Colonic mucosa (tissue), 1 donor: ENCODE measurements around the genes RHAG, DEFB112 and TRAM2.

- PRO-cap, result no peak
Observed at GRCh38 chr6:49636660-49637098, at the start of gene RHAG. RHAG (minus strand) TSS chr6:49636839.

GRCh38 chr6:49728622-49729184 lies 15.4 kb upstream of the CRISP2 start:
- PRO-cap, result no peak

GRCh38 chr6:49766613-49767315 lies 20.3 kb downstream of the PGK2 start:
- PRO-cap, result no peak

- PRO-cap, result no peak
Observed at GRCh38 chr6:50049832-50050313, at the start of gene DEFB112. DEFB112 (minus strand) TSS chr6:50049929.

DNA sequence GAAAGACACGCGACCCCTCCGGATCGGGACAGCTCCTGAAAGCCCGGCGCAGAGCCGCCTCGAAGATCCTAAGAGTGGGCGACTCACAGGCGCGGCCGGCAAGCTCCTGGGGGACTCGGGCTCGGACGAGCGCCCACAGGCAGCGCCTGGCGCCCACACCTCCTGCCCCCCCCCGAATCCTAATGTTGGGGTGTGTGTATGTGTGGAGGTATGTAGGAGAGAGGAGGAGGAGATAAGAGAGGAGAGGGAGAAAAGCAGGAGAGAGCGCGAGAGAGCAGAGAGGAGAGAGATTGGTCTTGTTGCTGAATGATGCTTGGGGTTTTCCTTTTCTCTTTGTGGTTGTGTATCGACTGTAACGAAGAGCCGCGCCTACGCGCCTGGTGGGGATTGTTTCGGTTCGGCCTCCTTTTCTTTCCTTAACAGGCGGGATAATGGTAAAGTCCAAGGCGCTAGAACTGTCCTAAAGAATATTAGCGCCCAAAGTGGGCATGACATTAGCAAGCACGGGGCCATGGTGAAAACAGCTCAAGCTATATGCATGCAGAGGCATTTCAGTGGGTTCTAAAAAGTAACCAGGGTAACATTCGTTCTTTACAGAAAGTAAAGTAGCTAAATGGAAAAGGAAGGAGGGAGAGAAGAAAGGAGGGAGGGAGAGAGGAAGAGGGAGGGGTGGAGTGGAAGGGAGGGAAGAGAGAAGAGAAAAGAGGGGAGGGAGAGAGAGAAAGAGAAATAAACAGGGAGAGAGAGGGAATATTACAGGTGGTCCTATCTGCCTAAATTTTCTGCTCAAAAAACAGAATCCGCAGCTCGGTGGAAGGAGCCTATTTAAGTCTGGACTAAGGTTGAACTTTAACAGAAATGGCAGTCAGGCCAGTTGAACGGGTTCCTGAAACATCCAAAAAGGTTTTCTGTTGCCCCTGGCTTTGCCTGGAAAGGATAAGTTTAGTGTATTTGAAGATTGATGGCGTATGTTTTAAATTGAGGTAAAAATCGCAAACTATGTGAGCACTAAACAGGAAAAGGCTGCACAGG lies 1.9 kb downstream of the TFAP2B start:
- PRO-cap, result no peak

DNA sequence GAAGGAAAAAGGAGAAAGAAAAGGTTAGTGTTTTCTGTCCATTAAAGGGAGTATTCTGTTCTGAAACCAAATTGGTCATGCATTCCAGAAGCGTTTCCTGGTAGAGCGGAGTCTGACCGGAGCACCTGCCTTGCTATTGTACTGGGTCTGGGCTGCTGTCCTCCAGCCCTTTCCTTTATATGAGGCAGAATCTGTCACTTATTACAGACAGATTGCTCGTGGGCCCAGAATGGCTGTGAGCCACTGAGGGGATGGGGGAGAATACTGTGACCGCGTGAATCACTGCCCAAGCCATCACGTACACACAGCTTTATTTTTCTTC lies 573.5 kb downstream of the PKHD1 start:
- PRO-cap, result no peak

- PRO-cap, result no peak
Observed at GRCh38 chr6:51514228-51514994, 573.0 kb downstream of the PKHD1 start.

GRCh38 chr6:52244530-52244817 lies 174 bp upstream of the IL17F start:
- PRO-cap, result no peak

GRCh38 chr6:52370183-52370686 lies 8.3 kb downstream of the PAQR8 start:
- PRO-cap, result no peak

DNA sequence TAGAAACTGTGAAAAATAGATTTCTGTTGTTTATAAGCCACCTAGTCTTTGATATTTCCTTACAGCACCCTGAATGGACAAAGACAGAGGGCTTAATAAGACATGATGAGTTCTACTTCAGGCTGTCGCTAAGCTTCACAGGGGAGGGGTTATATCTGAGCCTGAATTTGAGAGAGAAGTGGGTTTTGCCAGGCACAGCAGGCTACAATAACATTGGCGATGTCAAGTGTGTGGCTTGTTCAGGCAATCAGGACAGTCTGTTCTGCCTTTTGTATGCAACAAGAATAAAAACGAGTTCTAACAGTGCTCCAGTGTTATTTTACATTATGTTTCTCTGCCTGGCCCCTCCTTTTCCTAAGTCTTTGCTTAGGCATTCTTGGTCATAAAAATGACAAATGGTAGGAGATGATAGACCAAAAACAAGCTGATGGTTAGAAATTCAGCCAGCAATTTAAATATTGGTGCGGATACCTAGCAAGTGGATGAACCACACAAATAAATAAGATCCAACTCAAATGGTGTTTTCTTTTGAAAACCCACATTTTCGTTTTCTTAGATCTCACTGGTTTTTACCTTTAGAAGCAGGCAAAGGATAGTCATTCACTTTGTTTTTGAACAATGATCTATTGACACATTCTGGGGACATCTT lies 26.9 kb downstream of the PAQR8 start:
- PRO-cap, result no peak

GRCh38 chr6:52389491-52390020 lies 27.6 kb downstream of the PAQR8 start:
- PRO-cap, result bidirectional peak, plus-strand start at chr6:52389918, minus-strand start at chr6:52389695; bidirectional peak, plus-strand start at chr6:52390097, minus-strand start at chr6:52389978

GRCh38 chr6:52403003-52403642 lies 17.0 kb upstream of the EFHC1 start:
- PRO-cap, result no peak

- PRO-cap, result no peak
Observed at GRCh38 chr6:52496673-52496979, 76.5 kb downstream of the EFHC1 start.

- PRO-cap, result no peak
Observed at GRCh38 chr6:52575185-52575998, 1.5 kb downstream of the TRAM2 start.

DNA sequence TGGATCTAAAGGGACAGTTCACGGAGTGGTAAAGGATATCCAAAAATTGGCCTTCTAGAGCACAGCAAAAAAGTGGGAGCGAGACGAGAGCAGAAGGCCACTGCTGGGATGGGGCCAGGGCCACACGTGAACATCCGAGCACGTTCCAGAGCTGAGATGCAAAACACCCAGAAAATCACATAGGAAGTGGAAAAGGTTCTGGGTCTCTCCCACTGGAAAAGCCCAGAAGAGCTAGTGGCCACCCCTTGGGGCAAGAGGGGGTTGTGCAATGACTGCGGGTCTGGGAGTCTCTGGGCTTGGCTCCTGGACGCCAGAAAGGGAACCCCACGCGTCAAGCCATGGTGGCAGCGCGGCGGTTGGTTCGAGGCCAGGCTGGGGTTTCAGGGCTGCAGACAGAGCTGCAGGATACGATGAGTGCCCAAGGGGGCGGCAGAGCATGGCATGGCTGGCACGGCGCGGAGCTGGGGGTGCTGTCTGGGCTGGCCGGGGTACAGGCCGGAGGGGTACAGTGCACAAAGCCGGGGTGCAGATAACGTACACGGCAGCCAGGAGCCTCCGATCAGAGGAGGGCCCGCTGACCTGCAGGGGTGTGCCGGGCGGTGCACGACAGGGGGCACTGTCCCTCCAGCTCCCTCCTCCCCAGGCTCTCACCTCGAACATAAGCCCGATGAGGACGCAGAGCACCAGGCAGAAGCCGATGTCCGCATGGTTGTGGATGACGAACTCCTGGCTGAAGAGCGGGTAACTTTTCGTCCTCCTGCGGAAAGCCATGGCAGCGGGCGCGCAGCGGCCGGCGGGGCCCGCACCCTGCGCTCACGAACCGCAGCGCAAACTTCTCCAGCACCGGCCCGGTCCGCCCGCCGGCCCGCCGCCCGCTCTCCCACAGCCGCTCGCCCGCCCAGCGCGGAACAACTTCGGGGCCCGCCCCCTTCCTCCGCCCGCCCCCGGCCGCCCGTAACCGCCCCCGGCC lies at the start of gene TRAM2:
TRAM2 (minus strand) TSS at position 916 of the 970 bp plus-strand sequence.
- PRO-cap, result unidirectional peak, plus-strand start at position 690 of the sequence; bidirectional peak, plus-strand start outside the sequence, minus-strand start at position 884 of the sequence

- PRO-cap, result unidirectional peak, plus-strand start at chr6:52610312
Observed at GRCh38 chr6:52609973-52610362, 33.1 kb upstream of the TRAM2 start.

DNA sequence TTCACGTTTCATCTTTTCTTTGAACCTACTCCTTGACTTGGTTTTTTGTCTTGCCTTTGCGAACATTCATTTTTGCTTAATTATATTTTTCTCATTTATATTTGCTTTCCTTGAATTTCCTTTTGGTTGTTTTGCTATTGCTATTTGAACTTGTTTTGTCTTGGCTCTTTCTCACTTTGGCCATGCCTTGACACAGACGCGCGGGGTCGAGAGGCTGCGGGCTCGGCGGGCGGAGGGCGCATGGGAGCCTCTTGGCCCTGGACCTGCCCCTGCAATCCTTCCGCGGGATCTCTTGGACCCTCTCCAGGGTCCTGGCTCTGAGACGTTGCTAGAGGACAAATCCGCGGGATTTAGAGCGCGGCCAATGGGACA lies 7.0 kb upstream of the TMEM14A start:
- PRO-cap, result bidirectional peak, plus-strand start outside the sequence, minus-strand start at position 303 of the sequence

DNA sequence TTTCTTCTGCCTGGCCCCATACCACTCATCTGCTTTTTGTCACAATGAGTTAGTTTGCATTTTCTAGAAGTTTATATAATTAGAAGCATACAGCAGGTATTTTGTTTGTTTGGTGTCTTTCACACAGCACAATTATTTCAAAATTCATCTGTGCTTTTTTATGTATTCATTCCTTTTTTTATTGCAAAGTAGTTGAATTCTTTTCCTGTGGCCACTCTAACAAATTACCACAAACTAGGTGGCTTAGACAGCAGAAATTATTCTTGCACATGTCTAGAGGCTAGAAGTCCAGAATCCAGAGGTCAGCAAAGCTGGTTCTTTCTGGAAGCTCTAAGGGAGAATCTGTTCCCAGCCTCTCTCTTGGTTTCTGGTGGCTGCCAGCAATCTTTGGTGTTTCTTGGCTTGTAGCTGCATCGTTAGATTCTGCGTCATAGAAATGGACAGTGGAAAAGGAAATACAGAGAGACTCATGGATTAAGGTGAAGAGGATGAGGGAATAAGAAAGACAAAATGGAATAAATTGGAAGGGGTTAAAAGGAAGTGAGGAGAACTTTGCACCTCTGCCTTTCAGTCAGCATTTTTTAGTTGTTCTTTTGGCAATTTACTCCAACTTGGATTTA lies 39.3 kb downstream of the GSTA2 start:
- PRO-cap, result no peak

DNA sequence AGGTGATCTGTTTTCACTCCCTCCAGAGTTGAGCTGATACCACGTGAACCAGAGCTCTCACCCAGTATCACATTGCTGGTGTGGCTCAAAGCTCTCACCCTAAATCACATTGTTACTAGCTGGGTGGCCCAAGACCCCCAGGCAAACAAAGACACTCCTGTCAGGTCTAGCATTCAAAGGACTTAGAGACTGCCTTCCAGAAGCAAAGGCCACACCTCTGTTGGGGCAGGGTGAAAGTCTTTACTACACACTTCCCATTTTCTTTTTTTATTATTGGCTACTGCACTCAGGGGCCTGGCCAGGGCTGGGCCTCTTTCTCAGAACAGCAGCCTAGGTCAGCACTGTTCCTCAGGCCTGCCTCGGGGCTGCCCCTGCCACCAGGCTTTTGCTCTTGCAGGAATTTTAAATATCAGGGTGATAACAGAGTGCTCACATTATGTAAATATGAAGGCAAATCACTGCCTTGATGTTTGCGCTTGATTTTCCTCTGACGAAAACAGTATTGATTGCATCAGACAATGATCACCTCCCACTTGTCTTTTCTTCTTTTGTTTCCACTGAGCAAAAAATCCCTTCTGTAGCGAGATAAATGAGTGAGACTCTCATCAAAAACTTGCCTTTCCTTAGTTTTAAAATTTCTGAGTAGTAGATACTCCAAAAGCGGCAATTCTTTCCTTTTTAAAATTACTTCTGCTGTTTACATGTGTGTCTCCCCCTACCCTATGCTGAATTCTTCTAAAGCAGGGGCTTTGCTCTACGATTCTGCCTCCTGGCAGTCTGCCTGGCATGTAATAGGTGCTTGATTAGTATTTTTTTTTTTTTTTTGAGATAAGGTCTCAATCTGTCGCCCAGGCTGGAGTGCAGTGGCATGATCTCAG lies 18.4 kb downstream of the GSTA4 start:
- PRO-cap, result no peak

- PRO-cap, result unidirectional peak, minus-strand start at chr6:52990378
Observed at GRCh38 chr6:52990268-52990556, 4.9 kb downstream of the GSTA4 start.